ENCODE measurements around a stretch of chr4.

DNA sequence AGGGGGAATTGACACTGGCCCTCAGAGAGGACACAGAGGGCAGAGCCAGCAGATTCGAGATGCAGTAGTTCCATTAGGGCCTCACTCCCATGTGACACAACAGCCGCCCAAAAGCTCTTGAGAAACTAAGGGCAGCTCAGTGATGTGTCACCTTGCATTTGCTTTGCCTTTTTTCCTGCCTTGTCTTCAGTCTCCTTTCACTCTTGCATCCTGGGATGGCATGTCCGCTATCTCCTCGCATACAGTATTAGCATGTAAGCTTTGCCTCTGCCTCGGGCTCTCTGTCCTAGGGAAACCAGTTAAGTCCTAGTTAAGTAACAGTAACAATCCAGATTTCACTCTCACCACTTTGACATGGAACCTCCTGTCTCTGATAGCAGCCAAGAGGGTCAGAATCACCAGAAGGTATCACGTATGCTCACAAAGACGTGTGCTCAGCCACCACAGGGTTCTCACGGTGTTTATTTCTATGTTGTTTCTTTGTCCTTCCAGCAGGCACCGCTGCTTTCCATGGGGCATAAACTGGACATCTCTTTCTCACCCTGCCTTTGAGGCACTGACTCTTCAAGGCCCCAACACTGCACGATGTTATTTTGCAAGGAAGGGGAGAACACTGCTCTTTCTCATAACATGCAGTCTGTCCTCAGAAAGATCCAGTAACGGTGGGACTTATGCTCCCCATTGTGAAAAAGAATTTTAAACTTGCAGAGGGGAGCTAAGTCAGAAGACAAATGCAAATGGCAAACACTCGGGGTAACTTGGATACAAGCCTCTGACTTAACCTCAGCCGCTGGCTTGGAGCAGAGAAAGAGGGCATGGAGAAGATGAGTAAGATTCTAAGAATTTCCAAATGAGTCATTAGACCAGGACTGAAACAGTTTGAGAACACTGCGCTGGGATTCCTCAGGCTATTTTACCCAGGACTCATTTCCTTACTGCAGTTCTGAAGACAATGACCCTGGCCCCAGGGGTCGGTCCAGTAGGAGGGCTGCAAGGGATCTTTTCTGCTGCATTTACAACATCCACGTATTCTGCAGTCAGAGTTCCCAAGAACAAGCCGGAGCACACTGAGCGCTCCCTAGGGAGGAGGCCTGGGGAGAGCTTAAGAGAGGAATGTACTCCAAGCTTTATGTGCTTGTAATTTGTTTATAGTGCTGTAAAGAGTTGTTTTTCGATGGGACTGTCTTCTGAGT is 26.9 kb upstream of the SORBS2 start:
- PRO-cap, result no peak
- RAMPAGE, long total RNA, result no peak
- RRBS, result no CpG with 5 or more reads among the region's 19 CpGs

GRCh38 chr4:185847116-185847886 is 35.3 kb upstream of the SORBS2 start:
- PRO-cap, result no peak
- RAMPAGE, long total RNA, result no peak
- RRBS, result no CpG with 5 or more reads among the region's 9 CpGs

DNA sequence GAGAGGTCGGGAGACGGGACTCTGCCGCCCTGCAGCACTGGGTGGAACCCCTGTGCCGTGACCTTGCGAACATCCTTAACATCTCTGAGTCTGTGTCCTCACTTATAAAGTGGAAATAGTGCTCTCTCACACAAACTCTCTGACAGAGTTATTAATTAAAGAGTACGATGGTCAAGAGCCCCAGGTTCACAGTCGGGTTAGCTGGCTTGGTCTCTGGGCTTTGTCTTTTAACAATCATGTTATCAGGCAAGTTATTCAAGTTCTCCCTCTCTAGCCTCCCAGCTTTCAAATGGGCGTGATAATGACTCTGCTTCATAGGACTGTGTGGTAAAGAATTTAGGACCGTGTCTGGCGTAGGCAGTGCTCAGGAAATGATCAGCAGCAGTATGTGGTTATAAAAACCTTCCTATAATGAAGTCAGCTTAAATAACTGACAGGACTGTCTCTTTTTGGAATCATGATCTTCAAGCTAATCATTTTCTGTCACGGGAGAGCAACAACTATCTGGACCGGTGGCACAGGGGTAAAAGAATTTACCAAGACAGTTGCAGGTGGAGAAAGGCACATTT is 10.3 kb downstream of the TLR3 start:
- PRO-cap, result no peak
- RAMPAGE, long total RNA, result no peak
- RRBS, result no CpG with 5 or more reads among the region's 12 CpGs

DNA sequence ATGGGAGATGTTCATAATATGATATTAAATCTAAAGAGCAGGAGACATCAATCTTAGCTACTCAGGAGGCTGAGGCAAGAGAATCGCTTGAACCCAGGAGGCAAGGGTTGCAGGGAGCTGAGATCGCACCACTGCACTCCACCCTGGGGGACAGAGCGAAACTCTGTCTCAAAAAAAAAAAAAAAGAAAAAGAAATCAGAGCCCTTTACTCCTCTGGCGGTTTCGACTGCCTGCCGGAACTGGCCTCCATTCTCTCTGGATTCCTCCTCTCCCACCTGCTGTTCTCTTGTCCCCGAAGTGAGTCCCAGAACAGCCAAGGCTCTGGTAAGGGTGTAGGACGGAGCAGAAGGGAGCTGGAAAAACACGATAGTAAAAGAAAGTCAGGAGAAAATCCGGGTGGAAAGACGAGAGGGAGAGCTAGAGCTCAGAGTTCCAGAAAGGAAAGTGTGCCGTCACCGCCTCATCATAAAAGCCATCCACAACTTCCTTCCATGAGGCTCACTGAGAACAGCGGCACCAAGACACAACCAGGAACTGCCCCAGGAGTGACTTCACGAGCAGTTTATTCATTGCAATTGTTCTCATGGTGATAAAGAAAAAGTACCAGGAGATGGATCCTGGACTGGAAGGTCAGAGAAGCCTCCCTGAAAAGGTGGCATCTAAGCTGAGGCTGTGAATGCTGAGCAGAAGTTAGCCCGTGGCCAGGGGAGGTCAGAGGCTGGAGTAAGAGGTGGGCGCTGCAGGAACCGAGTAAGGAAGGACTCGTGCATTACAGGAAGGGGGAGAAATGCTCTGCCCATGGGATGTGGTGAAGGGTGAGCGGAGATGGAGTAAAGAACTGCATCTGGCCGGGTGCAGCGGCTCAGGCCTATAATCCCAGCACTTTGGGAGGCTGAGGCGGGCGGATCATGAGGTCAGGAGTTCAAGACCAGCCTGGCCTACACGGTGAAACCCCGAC is 12.4 kb downstream of the TLR3 start:
- PRO-cap, result no peak
- RAMPAGE, long total RNA, result no peak
- RRBS, result no CpG with 5 or more reads among the region's 26 CpGs

- PRO-cap, result no peak
- RAMPAGE, long total RNA, result no peak
- RRBS, result 3% methylated on average over 4 of the region's 16 CpGs
Observed at GRCh38 chr4:186190380-186190885, 934 bp upstream of the CYP4V2 start.

DNA sequence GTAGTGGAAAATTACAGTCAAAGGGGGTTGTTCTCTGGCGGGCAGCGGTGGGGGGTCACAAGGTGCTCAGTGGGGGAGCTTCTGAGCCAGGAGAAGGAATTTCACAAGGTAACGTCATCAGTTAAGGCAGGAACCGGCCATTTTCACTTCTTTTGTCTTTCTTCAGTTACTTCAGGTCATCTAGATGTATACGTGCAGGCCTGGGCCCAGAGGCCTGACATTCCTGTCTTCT is 14.7 kb downstream of the KLKB1 start:
- PRO-cap, result no peak
- RAMPAGE, long total RNA, result no peak
- RRBS, result no CpG with 5 or more reads among the region's 5 CpGs

DNA sequence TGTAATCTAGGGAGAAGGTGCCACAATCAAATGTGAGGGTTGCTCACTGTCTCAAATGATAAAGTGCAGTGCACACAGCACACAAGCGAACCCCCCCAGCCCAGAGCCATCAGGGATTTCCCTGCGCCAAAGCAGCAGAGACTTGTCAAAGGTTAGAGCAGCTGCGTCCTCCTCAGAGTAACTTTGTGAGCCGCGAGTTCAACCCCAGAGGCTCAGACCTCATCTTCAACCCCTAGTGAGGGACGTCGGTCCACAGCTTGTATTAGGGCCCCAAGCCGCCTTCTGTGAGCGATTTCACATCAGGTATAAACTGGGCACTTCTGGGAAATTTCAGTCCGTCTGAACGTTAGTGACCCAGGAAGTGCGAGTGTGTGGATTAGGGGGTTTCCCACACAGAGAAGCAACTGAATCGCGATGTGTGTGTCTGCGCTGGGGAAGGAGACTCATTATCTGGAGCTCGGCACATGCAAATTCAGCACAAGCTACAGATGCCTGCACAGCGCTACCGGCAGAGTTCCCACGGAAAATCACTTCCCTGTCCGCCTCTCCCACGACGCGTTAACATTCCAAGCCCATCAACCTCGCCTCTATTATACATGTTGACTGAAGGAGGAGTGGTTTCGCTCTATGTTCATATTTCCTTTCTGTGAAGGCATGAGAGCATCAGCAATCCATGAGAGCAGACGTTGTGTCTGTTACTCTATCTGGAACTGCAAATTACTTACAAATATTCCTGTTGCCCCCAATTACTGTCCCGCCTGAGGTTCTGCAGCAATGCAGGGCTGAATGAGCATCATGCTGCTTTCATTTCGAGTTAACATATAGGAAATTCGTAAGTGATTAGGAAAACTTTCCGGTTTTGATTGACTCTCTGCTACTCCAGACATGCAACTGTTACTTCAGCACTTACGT is 14.8 kb upstream of the MTNR1A start:
- PRO-cap, result no peak
- RAMPAGE, long total RNA, result no peak
- RRBS, result no CpG with 5 or more reads among the region's 31 CpGs

DNA sequence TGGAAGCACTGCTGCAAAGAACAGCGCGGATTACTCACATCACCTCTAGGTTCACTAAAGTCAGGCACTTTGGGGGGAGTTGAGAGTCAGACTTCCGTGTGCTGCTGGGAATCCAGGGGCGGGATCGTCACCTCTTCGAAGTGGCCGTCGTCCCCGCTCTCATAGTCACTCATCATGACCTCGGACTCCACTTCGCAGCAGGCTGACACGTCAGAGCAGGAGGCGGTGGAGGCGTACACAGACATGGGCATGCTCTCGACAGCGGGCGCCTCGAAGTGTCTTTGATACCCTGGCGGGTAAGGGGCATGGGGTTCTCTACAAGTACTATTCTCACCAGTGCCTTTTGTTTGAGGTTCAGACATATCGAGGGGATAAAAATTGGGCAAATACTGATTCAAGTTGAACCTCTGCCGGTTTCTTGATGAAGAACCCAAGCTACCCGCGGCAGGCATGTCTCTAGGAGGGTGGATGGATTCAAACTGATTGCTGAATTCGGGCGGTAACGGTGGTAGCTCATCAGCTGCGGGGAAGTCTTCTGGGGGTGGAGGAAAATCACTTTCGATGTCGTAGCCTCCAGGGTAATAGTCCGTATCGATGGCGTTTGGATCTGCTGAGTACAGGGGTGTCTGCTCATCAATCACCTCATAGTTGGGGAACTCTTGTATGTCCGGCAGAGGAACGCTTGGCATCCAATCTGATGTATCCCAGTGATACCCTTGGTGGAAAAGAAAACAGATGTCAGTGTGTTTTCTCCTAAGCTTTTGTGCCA is 33.3 kb upstream of the MTNR1A start:
- PRO-cap, result no peak
- RAMPAGE, long total RNA, result no peak
- RRBS, result no CpG with 5 or more reads among the region's 34 CpGs

DNA sequence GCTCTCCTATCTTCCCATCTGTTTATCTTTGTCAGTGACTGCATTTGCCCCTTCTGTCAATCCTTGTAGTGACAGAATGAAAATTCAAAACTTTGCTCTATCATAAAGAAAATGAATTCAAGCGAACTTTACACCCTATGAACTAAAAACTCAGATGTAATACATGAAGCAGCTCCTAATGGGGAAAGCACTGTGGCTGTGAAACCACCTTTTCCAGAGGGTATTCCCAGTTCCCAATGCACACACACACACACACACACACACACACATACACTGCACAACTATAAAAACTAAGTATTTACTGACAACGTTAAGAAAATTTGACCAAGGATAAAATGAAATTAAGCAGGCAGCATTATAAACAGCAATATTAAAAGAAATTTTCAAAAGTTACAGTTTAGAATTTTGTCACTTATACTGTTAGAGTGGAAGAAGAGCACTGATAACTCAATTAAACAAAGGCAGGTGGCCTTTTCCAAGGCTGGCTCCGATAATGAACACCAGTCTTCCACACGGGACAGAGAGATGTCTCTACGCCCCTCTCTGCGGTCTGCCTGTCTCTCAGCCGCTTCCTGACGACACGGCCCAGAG is 83.1 kb upstream of the MTNR1A start:
- PRO-cap, result no peak
- RAMPAGE, long total RNA, result no peak
- RRBS, result no CpG with 5 or more reads among the region's 9 CpGs

DNA sequence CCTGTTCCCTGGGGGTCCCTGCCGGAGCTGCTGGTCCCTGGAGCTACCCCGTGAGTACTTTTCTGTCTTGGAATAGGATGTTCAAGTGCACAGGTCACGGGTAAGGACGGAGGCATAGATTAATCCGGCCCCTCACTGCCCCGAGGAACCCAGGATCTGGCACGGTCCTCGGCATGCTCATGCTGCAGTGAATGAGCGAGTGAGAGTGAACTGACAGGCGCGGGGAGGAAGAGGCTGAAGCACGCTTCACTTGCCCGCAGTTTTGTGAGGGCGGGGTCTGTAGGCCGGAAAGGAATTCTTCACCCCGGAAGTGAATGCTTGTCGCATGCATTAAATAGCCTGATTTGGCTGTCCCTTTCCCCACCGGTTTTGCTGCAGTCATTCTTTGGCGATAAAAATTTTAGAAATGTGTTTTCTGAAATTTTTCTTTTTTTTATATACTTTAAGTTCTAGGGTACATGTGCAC is 117.3 kb upstream of the FAT1 start:
- PRO-cap, result no peak
- RAMPAGE, long total RNA, result no peak
- RRBS, result 84% methylated on average over 5 of the region's 19 CpGs

DNA sequence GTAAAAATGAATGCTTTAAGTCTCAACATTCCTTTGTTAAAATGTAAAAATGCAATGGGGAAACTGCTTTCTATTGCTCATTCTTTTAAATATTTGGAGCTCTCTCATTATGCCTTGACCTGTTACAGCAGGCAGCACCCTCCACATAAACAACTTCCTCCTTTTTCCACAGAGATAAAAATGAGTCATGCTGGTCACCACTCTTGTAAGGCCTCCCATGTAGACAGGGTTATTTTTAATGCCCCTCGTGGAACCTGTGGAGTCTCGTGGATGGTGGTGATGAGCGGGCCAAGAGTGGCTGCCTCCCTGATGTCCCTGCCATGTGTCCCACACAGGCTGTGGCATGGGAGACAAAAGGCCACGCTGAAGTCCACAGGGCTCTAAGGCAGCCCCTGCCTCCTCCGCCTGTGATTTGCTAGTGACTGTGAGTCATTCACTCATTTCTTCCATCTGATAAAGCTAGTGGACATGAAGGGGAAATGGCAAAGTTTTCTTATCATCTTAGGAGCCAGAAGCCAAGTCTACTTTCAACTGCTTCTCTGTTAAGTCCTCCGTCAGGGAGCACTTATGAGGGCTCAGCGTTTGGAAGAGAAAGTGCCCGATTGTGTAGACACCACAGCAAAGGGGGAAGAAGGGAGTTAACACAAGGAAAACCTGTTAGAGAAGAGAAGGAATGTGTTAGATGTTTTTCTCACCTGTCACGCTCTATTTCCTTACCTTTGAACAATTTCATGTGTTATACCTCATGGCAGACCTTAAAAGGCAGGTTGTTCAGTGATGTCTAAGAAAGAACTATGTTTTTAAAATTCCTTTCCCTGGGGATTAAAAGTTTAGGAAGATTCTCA is 121.6 kb upstream of the FAT1 start:
- PRO-cap, result unidirectional peak, minus-strand start at position 340 of the sequence
- RAMPAGE, long total RNA, result no peak
- RRBS, result no CpG with 5 or more reads among the region's 9 CpGs

- PRO-cap, result no peak
- RAMPAGE, long total RNA, result no peak
Observed at GRCh38 chr4:186900931-186901110, 177.2 kb upstream of the FAT1 start.

GRCh38 chr4:186943297-186943958 is 219.8 kb upstream of the FAT1 start:
- PRO-cap, result no peak
- RAMPAGE, long total RNA, result no peak
- RRBS, result no CpG with 5 or more reads among the region's 5 CpGs

GRCh38 chr4:187505125-187505975 is 490.2 kb upstream of the ZFP42 start:
- PRO-cap, result no peak
- RAMPAGE, long total RNA, result no peak
- RRBS, result no CpG with 5 or more reads among the region's 69 CpGs

DNA sequence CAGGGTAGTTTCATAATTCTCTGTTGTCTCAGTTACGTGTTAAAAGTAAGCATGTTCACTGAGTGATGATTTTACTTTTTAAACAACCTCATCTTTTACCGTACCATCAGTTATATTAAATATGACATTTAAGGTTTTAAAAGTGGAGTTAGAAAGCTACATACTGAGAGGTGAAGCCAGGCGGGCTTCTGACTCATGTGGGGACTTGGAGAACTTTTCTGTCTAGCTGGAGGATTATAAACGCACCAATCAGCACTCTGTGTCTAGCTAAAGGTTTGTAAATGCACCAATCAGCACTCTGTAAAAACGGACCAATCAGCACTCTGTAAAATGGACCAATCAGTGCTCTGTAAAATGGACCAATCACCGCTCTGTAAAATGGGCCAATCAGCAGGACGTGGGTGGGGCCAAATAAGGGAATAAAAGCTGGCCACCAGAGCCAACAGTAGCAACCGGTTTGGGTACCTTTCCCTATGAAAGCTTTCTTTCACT is 320.8 kb downstream of the TRIML1 start:
- PRO-cap, result no peak
- RAMPAGE, long total RNA, result no peak
- RRBS, result no CpG with 5 or more reads among the region's 8 CpGs

DNA sequence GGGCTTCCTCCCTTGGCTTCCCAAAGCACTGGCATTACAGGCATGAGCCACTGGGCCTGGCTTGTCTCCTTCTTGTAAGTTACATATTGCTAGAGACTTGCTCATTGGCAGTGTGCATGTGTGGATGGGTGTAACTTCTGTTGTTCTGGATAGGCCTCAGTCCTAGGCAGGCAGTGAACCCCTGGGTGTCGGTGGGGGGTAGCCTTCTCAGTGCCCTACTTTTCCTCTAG is 517.7 kb downstream of the TRIML1 start:
- PRO-cap, result no peak
- RAMPAGE, long total RNA, result no peak
- RRBS, result no CpG with 5 or more reads among the region's 1 CpG

DNA sequence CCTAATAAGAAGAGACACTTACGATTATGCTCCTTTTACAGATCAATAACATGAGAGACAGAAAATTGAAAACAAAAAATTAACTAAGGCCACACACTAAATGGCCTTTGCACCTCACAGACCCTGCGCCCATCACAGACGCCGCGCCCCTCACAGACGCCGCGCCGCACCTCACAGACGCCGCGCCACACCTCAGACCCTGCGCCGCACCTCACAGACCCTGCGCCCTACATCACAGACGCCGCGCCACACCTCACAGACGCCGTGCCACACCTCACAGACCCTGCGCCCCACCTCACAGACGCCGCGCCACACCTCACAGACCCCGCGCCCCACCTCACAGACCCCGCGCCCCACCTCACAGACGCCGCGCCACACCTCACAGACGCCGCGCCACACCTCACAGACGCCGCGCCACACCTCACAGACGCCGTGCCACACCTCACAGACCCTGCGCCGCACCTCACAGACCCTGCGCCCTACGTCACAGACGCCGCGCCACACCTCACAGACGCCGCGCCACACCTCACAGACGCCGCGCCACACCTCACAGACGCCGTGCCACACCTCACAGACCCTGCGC is 657.3 kb downstream of the TRIML1 start:
- PRO-cap, result no peak
- RAMPAGE, long total RNA, result no peak
- RRBS, result no CpG with 5 or more reads among the region's 55 CpGs

- PRO-cap, result no peak
- RAMPAGE, long total RNA, result no peak
- RRBS, result no CpG with 5 or more reads among the region's 5 CpGs
Observed at GRCh38 chr4:189021780-189022149, 882.5 kb downstream of the TRIML1 start.

GRCh38 chr4:190021022-190021677 is 5.9 kb downstream of the FRG2 start:
- PRO-cap, result no peak
- RAMPAGE, long total RNA, result no peak
- RRBS, result 4% methylated on average over 3 of the region's 39 CpGs

GRCh38 chr4:190049302-190049735 is 22.3 kb upstream of the FRG2 start:
- PRO-cap, result no peak
- RAMPAGE, long total RNA, result no peak
- RRBS, result no CpG with 5 or more reads among the region's 15 CpGs